NB4 (cell line): ENCODE measurements around the genes CUL5 and POU2AF3.

GRCh38 chr11:107719480-107720065 is 7.7 kb upstream of the SLN start:
- RRBS, result no CpG with 5 or more reads among the region's 7 CpGs

GRCh38 chr11:107839841-107840462 is 18.6 kb downstream of the SLC35F2 start:
- RRBS, result no CpG with 5 or more reads among the region's 2 CpGs

DNA sequence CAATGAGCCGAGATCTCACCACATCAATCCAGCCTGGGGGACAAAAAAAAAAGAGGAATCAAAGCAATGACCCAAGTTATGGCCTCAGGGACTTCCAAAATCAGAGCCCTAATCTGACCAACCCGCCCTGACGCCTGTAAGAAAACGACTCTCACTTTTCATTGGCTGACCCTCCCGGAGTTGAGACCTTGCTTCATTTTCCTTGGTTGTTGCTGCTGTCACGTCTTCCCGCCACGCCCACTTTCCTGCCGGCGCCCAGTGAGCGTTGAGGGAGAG is 298 bp upstream of the RAB39A start:
- RRBS, result 7% methylated on average over 5 of the region's 11 CpGs

DNA sequence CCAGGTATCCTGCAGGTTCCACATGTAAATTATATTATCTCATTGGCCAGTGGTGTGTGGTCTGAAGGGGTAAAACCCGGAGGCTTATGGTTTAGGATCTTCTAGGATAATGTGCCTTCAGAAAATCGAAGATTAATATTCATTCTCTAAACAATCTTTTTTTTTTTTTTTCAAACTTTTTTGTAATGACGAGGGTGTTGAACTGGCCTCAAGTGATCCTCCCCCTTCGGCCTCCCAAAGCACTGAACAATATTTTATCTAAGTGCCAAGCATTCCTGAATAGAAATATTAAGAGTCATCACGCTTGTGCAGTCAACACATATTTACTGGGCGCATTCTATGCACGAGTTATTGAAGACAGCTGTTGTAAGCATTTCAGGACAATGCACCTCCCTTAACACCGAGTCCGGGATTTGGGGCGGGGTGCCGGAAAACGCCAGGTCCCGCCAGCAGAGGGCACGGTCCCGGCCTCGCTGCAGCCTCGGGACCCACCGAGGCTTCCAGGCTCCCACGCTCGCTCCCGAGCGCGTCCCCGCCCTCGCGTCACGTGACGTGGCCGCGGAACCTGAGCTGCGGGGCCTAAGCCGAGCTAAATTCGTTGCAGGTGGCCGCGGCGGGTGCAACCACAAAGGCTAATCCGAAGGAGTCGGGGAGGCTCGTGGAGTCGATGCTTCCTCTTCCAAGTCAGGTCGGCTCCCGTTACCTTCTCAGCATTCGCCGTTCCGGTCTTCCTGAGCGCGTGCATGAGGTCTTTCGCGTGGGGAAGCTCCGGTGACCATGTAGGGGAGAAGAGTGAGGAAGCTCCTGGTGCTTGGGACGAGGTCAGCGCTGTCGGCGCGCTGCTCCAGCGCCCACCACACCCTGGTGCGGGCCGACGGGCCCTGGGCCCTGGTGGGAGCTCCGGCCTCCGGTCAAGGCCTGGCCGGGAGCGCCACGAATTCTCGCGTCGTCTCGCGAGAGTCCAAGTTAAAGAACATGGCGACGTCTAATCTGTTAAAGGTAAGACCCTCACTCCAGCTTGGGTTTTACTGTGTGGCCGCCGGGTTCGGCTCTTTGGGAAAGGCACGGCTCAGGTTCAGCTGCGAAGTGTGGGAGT is at the start of gene CUL5:
Gene CUL5 (plus strand): TSS at position 525 of the 1,096 bp plus-strand sequence.
- RRBS, result under 1% methylated on average over 17 of the region's 76 CpGs

DNA sequence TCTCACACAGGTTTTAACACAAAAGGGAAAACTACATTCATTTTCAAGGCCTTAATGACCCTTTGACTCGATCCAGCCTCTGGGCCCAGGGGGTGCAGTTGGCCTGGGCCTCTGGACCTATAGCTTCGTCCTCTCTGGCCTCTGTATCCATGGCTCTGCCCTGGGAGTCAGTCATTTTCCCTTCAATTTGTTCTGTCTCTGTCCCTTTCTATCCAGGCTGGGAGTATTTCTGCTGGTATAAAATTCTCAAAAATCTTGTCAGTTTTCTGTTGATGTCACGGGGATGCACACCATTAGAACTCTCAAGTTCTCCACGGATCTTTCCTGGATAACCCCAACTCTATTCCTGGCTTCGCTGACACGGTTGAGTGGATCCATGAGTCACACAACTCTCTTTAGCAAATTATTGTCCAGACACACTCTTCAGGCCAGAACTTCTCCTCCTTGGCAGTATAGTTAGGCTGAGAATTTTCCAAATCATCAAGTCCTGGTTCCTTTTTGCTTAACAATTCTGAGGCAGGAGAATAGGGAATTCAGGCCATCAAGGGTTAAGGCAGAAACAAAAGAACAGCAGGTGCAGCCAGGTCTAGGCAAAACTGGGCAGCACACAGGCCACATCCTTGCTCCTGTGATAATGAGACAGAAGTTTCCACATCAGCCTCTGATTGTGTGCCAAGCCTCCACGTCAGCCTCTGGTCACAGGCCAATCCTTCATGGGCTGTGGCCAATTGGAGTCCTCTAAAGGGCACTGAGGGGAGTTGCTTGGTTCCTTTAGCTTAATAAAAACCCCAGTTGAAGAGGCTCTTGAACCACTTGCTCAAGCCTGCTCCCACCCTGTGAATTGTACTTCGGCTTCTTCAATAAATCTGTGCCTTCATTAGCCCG is 5.8 kb upstream of the ACAT1 start:
- RRBS, result no CpG with 5 or more reads among the region's 9 CpGs

DNA sequence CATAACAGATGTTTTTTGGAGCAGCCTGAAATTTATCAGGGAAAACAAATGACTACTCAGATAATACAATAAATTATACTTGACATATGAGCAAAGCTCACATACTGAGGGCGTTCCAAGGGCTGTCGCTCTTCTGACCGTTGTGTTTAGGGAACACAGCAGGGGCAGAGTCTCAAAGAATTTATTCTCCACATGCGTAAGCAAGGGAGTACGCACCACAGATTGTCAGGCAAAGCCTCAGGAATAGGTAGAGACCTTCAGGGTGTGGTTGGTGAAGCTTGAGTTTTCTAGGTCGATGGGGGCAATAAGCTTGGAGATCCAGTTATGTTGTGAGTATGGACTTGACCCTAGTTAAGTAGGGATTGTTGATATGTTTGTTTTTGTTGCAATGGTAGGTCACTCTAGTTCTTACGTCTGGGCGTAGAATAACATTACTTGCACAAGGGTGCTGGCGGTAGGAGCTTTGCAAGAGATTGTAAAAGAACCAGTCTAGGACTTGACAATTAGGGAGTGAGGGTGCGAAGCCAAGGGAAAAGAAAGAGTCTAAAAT is 860 bp downstream of the ACAT1 start:
- RRBS, result no CpG with 5 or more reads among the region's 10 CpGs

DNA sequence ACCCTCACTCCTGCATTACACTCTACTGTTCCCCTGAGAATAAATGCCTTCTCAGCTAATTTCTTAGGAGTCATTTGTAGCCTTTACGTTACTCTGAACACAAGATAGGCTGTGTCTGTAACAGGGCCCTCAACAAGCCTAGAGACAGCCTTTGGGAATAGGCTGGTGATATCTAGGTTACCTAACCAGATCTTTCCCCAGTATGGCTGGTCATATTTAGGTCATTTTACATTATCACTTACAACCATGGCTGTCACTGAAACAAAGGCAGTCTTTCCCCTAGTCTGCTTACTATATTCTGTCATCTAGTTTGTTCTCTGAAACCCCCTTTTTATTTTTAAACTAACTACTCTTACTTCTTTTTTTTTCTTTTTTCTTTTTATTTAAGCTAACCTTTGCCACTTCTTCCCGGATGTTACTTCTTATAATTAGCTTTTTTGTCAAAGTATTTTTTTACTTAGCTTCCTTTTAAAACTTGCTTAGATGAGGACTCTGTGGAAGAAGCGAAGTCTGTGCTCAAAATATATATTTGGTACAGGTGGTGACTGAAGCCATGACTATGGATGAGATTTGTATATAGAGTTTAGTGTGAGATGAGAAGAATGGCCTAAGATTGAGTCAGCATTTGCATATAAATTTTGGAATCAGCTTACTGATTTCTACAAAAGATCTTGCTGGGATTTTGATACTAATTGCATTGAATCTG is 14.4 kb downstream of the ATM start:
- RRBS, result no CpG with 5 or more reads among the region's 3 CpGs

GRCh38 chr11:108340936-108341422 is 118.1 kb downstream of the ATM start:
- RRBS, result no CpG with 5 or more reads among the region's 1 CpG

GRCh38 chr11:108565670-108566023 is 27.9 kb downstream of the EXPH5 start:
- RRBS, result no CpG with 5 or more reads among the region's 3 CpGs

GRCh38 chr11:108722854-108723682 is 58.2 kb downstream of the DDX10 start:
- RRBS, result no CpG with 5 or more reads among the region's 9 CpGs

- RRBS, result no CpG with 5 or more reads among the region's 2 CpGs
These were observed 176.3 kb downstream of the DDX10 start for GRCh38 chr11:108841158-108841610.

- RRBS, result no CpG with 5 or more reads among the region's 5 CpGs
These were observed 192.5 kb downstream of the DDX10 start for GRCh38 chr11:108857434-108857777.

GRCh38 chr11:108960387-108961044 is 295.6 kb downstream of the DDX10 start:
- RRBS, result no CpG with 5 or more reads among the region's 9 CpGs

DNA sequence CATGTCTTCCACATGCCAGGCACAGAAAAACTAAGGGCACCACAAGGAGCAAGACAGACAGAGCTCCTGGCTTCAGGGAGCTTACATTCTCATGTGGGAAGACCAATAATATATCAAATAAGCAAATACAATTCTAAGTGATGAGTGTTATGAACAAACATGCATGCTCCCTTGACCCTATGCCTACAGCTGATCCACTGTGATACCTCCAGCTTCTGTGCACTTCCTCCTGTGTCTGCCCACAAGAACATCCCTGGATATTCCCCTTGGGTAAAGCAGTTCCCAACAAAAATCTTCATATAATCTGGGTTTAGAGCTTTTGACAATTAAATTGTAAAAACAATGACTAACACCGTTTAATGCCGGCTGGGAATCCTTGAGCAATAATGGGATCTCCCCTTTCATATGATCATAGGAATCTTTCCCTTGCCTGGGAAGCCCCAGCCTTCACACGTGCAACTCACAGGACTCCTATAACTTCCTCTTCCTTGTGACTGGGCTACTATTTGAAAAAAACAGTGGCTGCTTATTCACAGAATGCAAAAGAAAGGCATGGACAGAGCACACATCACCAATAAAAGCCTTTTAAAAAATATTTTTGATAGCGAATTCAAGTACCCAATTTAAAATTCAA is 6.3 kb upstream of the ZC3H12C start:
- RRBS, result no CpG with 5 or more reads among the region's 4 CpGs

GRCh38 chr11:110127929-110128604 is 34.9 kb downstream of the ZC3H12C start:
- RRBS, result no CpG with 5 or more reads among the region's 3 CpGs

- RRBS, result no CpG with 5 or more reads among the region's 2 CpGs
These were observed 48.9 kb downstream of the RDX start for GRCh38 chr11:110247466-110247955.

DNA sequence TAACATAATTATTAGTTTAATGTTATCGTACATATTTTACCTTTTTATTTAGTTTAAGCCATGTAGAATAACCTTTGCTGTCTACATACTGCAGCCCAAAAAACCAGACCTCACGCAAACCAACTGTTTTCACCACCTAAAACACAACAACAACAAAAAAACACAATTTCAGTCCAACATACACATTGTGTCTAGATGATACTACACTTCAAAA is 31.8 kb downstream of the RDX start:
- RRBS, result no CpG with 5 or more reads among the region's 2 CpGs

GRCh38 chr11:110921677-110921960 is 209.4 kb upstream of the ARHGAP20 start:
- RRBS, result no CpG with 5 or more reads among the region's 4 CpGs

DNA sequence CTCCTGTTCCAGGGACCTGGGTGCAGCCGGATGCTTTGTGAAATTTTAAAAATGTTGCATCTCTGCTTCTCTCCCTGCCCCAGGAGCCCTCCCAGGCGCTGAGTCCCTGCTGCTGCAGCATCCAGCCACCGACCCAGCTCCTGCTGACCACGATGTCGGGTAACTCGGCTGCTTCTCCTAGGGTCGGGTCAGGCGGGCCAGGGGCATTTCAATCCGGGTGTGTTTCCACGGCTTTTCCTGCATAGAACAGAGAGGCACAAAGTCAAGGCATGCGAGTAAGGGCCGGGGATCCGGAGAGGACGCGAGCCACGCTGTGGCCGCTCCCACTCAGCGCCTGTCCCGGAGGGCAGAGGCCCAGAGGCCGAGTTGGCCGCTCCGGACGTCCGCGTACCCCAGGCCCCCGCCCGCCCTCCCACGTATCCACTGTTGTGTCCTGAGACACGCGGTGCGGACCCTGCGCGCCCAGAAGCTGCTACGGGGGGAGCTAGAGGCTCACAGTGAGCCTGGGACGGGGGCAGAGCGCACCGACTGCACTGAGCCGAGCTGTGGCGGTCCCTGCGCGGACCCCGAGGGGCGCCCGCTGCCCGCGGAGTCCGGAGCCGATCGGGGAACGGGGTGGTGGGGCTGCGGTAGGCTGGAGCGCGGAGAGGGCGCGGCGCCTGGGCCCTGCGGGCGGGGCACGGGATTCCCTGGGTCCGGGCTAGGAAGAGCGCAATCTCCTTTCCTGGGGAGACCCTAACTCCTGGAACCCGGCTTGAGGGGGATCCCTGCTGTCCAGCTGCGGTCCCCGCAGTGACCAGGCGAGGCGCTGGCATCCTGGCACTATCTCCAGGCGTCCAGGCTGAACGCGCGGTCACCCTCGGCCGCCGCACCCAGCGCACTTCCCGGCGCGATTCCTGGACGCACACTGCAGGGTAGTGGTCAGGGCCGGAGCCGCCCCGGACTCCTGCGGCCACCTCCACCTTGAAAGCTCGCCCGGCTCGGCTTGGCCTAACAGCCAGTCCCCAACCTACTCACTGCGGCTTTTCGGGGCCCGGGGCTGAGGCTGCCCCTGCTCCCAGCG is at the start of gene POU2AF3:
Gene POU2AF3 (plus strand): TSS at position 117 of the 1,063 bp plus-strand sequence.
- RRBS, result 72% methylated on average over 34 of the region's 89 CpGs

GRCh38 chr11:111635323-111635669 is 33.0 kb downstream of the SIK2 start:
- RRBS, result no CpG with 5 or more reads among the region's 3 CpGs